Mesenchymal stem cell of Wharton's jelly (primary cell): ENCODE results near the genes CBX7 and PDGFB.

DNA sequence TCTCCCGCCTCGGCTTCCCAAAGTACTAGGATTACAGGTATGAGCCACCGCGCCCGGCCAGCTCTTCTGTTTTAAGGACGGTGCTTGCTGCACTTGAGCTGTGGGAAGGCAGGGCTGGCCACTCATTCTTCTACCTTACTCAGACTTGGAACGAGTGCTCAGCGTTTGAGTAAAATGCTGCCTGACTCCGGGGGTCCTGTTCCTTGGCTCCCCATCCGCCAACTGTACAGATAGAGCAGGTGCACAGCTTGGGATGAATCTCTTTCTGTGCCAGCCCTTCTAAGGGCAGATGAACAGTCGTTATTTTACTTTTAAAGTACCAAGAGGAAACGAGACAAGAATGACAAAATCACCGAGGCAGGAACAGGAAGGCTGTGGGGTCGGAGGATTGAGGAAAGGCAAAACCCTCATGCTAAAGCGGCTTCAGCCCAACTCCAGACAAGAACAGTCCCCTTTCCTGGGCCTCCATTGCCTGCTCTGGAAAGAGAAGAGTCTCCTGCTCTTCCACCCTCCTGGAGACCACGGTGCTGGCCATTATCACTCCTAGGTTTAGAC, 978 bp upstream of the SUN2 start:
- CAGE, long polyA plus RNA, result no peak

GRCh38 chr22:38872562-38873261, 696 bp upstream of the CBX6 start:
- CAGE, long polyA plus RNA, result no peak

- CAGE, long polyA plus RNA, result no peak
Observed at GRCh38 chr22:38922067-38922266, 35.4 kb upstream of the APOBEC3A start.

DNA sequence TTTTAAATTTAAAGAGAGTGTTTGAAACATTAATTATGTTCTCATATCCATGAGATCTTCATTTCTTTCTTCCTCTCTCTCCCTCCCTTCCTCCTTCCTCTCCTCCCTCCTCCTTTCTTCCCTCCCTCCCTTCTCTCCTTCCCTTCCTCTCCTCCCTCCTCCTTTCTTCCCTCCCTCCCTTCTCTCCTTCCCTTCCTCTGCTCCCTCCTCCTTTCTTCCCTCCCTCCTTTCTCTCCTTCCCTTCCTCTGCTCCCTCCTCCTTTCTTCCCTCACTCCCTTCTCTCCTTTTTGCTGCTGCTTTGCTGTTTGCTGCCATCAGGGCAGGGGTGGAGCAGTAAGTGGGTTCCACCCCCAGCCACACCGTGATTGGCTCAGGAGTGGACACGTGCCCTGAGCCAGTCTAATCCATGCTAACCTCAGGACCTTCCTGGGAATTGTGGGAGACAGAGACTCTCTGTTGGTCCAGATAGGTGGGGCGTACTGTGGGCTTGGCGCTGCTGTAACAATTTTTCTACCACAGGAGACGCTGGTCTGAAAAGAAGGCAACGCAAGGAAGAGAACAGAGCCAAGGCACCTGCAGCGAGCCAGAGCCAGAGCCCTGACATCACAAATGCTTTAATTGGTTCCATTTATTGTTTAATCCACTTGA, 33.7 kb upstream of the APOBEC3A start:
- CAGE, long polyA plus RNA, result no peak

GRCh38 chr22:39003143-39003610, 10.9 kb upstream of the APOBEC3C start:
- CAGE, long polyA plus RNA, result no peak

GRCh38 chr22:39090853-39091390, 6.1 kb upstream of the APOBEC3H start:
- CAGE, long polyA plus RNA, result no peak

GRCh38 chr22:39152140-39153319, at the start of gene CBX7:
CBX7 (minus strand) TSS chr22:39152680.
- CAGE, long polyA plus RNA, result no peak

DNA sequence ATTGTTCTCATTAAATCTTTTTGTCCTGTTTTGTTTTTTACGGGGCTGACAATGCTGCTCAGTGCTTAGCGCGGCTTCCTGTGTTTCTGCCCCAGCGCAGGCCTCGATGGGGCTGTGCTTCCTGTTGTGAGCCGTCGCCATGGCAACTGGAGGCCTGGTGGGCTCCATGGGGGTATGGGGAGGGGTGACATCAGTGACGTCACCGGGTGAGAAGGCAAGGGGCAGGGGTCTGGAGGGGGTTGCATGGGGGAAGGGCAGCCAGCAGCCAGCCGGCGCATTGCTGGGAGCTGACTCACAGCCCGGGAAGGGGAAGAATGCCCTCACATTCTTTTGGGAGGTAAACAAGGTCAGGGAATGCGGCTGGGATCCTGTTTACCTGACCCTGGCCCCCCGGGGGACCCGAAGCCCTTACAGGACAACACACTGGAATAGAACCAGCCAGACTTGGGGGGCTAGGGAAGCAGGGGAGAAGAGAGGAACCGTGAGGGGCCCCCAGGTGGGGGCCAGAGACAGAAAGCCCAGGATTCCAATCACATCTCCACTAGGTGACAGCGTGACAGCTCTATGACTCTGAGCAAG, 22.3 kb upstream of the CBX7 start:
- CAGE, long polyA plus RNA, result no peak

GRCh38 chr22:39176726-39177243, 24.3 kb upstream of the CBX7 start:
- CAGE, long polyA plus RNA, result no peak

DNA sequence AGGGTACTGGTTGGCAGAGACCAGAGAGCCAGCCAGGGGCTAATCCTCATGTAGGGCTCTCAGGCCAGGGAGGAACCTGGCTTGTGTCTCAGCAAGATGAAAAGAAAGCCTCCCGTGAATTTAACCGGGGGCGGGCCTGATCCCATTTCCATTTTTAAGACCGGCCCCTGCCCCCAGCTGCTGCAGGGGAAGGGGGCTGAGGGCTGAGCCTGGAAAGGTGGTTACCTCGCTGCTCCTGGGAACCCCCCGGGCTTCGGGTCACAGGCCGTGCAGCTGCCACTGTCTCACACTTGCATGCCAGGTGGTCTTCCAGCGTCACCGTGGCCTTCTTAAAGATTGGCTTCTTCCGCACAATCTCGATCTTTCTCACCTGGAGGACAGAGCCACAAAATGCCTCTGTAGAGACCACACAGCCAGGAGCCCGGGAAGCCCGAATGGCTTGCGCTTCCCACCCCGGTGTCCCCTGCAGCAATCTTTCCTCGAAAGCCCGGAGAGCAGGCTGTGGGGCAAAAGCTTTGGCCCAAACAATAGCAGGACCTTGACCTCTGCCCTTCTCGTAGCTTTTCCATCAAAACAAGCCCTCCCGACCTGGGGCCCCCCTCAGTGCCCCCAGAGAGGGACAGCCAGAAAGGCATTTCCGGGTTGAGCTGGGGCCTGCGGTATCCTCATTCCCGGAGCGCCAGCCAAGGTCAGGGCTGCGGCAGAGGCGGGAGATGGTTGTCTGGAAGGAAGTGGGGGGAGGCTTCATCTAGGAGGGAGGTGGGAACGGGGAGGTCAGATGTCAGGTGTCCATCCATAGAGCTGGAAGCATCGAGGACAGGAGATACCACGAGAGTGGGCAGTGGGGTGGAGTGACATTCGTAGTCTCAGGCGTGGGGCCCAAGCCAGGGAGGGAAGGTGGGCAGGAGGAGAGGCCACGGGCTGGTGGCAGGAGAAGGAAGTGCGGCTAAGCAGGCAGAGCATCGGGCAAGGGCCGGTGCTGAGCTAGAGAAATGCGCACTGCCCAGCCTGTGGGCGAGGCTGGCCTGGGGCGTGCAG, 14.6 kb downstream of the PDGFB start:
- CAGE, long polyA plus RNA, result no peak

GRCh38 chr22:39234852-39236039, 9.5 kb downstream of the PDGFB start:
- CAGE, long polyA plus RNA, result no peak

DNA sequence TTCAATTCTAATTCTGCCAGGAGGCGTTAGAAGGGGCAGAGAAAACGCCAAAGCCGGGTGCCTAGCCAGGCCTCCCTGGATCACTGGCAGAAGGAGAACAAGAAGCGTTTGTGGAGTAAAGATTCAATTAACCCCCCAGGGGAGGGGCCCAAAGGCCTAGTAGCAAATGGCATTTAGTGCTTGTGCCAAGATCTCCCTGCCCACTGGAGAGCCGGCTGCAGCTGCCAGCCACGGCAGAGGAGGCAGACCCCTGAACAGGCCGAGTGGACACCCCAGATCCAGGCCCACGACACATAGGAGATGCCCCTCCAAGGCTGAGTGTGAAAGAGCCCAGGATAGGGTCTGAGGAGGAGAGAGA, 7.0 kb downstream of the PDGFB start:
- CAGE, long polyA plus RNA, result no peak

- CAGE, long polyA plus RNA, result no peak
Observed at GRCh38 chr22:39239325-39240264, 5.2 kb downstream of the PDGFB start.

GRCh38 chr22:39240558-39241385, 4.0 kb downstream of the PDGFB start:
- CAGE, long polyA plus RNA, result no peak

- CAGE, long polyA plus RNA, result no peak
Observed at GRCh38 chr22:39241386-39241902, 3.3 kb downstream of the PDGFB start.

DNA sequence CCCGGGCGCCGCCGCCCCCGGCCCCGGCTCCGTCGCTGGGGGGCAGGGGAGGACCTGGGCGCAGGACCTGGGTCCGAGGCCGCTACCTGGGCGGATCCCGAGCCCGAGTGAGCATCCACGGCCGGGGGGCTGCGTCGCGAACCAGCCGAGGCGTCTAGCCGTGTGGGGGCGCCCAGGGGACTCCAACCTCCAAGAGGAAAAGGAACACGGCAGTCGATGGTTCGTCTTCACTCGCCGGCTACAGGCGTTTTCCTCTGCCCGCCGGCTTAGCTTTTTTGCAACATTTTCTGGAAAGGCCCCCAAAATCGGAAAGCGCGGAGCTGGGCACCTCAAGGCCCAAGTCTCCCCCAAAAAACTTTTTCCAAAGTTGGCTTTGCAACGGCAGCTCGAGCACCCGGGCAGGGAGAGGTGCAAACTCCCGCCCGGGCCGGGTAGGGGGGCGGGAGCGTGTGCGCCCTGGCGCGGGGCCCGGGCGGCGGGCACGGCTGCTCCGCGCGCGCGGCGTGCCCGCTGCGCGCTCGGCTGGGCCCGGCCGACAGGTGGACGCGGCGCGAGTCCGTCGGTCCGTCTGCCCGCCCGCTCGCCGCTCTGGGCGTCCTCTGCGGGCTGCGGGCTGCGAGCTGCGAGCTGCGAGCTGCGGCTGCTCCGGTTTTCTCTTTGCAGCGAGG, 527 bp downstream of the PDGFB start:
- CAGE, long polyA plus RNA, result no peak

- CAGE, long polyA plus RNA, result no peak
Observed at GRCh38 chr22:39244789-39245389, at the start of gene PDGFB. PDGFB (minus strand) TSS chr22:39244982.

GRCh38 chr22:39283296-39284132, 35.9 kb downstream of the RPL3 start:
- CAGE, long polyA plus RNA, result no peak

- CAGE, long polyA plus RNA, result no peak
Observed at GRCh38 chr22:39287063-39287522, 32.3 kb downstream of the RPL3 start.

- CAGE, long polyA plus RNA, result no peak
Observed at GRCh38 chr22:39292428-39293264, 26.8 kb downstream of the RPL3 start.